Endometrial microvascular endothelial cells (primary cell): ENCODE data around the gene L3MBTL4.

GRCh38 chr18:3283413-3283884, 21.5 kb downstream of the MYL12B start:
- RAMPAGE, long total RNA = no peak

DNA sequence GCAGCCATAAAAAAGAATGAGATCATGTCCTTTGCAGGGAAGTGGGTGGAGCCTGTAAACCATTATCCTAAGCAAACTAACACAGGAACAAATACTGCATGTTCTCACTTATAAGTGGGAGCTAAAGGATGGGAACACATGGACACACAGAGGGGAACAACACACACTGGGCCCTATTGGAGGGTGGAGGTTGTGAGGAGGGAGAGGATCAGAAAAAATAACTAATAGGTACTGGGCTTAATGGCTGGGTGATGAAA, 78.9 kb downstream of the MYL12B start:
- RAMPAGE, long total RNA = no peak

DNA sequence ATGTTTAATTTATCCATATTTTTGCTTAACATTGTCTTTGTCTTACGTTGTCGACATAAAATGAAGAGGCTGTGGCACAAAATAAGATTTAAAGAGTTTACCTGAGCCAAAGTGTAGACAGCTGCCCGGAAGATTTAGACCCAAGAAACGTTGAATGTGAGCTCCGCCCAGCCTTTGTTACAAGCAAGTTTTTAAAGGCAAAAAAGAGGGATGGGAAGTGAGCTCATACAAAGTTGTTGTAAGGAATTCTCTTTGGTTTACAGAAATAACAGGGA, 66.8 kb upstream of the TGIF1 start:
- RAMPAGE, long total RNA = no peak

GRCh38 chr18:3594817-3595410, 144.9 kb downstream of the TGIF1 start:
- RAMPAGE, long total RNA = no peak

- RAMPAGE, long total RNA = no peak
These were observed 200.3 kb downstream of the TGIF1 start for GRCh38 chr18:3650218-3650672.

DNA sequence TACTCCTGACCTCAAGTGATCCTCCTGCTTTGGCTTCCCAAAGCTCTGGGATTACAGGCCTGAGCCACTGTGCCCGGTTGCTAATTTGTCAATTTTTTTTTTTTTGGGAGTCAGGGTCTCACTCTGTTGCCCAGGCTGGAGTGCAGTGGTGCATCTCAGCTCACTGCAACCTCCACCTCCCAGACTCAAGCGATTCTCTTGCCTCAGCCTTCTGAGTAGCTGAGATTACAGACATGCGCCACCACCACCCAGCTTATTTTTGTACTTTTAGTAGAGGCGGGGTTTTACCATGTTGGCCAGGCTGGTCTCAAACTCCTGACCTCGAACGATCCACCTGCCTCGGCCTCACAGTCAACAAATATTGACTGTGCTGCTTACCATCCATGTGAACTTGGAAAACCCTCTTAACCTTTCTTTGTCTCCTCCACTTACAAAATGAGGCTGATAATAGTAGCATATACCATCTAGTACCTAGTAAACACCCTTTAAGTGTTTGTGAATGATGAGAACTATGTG, 217.1 kb downstream of the TGIF1 start:
- RAMPAGE, long total RNA = no peak

GRCh38 chr18:4630430-4630629, 175.2 kb upstream of the DLGAP1 start:
- RAMPAGE, long total RNA = no peak

DNA sequence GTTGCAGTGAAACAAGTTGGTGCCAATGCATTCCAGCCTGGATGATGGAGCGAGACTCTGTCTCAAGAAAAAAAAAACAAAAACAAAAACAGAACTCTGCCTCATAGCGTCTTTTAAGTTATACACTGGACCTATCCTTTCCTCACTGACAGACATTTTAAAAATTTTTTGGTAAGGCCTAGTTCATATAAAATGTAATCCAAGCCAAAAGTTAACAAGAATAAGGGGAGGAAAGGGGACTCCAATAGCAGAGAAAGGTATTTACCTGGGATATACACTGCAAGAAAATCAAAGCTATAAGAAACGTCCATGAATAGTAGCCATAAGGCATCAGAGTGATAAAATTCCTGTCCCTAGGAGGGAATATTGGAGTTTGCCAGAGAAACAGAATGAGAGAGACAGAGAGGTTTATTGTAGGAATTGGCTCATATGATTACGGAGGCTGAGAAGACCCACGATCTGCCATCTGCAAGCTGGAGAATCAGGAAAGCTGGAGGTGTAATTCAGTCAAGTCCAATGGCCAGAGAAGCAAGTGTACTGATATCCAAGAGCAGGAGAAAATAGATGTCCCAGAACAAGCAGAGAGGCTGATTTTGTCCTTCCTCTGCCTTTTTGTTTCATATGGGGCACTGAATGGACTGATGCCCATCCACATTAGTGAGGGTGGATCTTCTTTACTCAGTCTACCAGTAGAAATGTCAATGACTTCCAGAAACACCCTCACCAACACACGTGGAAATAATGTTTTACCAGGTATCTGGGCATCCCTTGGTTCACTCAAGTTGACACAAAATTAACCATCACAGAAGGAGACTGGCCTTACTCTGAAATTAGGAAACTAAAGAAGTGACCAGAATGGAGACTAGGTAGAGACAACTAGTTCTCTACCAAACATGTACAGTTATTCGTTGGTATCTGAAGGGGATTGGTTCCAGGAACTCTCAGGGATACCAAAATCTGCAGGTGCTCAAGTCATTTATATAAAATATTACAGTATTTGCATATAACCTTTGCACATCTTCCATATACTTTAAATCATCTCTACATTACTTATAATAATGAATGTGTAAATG, 47.1 kb upstream of the AKAIN1 start:
- RAMPAGE, long total RNA = no peak

GRCh38 chr18:6145970-6146752, 250.8 kb upstream of the TMEM200C start:
- RAMPAGE, long total RNA = no peak

DNA sequence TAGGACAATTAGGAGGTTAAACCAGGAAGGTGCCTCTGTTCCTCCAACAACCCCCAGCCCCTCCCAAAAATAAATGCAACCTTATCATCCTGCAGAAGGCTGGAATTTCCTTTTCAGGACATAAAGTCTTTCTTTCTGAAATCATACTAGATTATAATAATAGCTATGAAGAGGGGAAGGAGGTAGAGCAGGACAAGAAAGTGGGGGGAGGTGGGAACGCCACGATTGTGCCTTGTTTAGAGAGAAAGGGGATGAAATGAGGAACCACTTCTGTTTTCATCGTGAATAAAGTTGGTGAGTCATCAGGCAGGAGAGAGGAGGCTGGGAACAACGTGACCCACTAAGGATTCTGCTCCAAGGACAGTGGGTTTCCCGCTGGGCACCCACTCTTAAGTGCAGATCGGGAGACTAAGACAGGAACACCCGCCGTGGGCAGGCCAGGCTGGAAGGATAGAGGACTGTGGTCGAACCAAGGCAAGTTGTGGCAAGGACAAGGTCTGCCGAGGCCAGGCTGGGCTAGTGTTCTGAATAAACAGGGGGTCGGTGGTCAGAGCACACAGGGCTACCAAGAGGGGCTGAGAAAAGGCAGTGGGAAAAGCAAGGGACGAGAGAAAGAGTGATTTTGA, 158.2 kb downstream of the L3MBTL4 start:
- RAMPAGE, long total RNA = no peak

DNA sequence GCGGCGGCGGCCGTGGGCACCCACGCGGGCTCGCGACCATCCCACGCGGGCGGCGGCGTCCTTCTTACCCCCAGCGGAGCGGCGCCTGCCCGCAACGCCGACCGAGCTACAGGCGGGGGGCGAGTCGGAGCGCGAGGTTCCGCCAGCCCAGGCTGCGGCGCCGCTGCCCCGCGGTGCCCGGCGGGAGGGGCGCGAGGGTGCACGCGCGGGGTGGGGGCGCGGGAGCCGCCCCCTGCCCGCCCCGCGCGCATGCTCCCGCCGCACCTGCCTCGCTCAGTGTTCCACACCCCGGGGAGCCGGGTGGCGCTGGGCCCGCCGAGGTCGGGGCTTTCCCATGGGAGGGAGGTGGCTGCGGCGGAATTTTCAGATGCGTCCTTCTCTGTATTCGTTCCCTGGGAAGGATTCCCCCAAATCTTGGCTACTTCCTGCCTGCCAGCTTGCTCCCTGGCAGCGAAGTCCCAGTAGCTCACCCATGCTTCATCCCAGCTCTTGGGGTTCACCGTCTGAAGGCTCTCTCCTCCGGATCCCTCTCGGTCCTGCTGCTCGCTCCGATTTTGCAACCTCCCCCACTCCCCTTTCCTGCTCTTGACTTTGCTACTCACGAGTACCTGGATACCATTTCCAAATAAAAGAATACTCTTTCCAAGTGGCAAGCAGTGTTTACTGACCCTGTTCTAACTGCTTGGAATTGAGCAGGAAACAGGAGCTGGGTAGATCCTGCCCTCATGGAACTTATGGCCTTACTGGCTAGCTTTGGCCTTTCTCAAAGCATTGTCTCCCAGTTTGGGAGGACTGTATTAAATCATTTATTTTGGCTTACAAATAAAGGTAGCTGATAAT, at the start of gene L3MBTL4:
L3MBTL4 (minus strand) TSS at position 179 of the 840 bp plus-strand sequence.
- RAMPAGE, long total RNA = no peak

- RAMPAGE, long total RNA = no peak
These were observed 42.5 kb downstream of the LRRC30 start for GRCh38 chr18:7273092-7274065.

DNA sequence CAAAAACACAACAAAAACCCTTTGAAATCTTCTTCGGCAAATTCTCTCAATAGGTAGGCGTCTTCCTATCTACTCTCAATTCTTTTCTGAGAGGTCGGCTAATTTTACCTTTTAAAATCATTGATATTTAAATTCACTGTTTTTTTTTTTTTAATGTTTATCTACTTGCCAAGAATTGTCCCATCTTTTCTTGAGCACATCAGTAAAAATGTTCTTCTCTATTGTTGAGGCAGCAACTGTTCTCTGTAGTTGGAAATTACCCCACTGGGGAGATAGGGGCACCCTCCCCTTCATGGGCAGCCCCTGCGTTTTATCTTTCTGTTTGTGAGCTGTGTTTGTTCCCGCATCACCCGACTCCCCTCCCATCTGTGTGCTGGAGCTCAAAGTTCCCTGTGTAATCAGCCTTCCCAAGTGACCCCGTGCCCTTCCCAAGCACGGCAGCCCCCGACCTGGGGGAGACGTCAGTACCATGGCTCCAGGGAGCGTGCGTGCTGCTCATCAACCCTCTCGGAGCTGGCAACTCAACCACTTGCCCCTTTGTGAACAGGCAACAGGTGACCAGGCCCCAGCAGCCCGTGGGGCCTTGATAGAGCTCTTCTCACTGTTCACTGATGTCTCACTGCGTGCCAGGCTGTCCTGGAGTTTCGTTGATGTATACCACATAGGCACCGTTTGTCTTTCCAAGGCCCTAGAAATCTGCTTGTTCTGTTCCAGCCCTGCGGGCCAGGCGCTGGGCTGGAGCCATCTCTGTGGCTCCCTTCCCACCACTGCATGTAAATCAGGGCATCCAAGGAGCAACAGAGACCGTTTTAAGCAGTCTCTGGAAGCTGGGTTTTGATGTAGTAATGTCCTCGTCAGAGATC, 107.3 kb upstream of the PTPRM start:
- RAMPAGE, long total RNA = no peak

- RAMPAGE, long total RNA = no peak
These were observed 236.9 kb downstream of the PTPRM start for GRCh38 chr18:7803947-7804455.

- RAMPAGE, long total RNA = no peak
These were observed 305.4 kb downstream of the PTPRM start for GRCh38 chr18:7872487-7872879.

DNA sequence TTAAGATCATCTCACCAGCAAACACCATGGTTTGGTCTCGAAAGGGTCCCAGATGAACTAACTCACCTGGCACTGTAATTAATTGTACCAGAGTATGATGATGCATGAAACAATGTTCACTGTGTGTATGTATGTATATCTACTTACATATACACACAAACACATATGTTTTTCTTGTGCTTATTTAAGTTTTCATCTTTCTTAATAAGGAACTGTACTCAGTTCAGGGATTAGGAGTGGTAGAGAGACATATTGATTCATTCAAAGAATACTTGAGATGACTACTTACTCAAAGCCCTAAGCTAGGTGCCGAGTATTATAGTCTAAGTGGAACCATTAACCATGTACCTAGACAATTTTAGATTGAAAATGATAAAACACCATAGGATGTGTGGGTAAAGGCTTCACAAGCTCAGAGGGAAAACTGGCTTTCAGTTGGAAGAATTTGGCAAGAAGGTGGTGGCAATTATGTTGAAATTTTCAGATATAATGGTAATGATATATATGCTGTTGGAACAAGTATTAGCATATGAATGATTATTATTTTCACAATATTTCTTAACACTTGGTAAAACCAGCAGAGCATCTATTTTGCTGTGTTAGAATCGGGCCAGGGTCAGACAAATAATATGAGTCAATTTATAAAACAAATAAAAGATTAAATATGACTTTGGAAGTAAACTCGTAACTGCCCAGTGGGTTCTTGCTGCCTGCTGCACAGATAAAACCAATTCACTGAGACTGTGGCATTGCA, 436.3 kb upstream of the RAB12 start:
- RAMPAGE, long total RNA = no peak

- RAMPAGE, long total RNA = no peak
These were observed 4.4 kb downstream of the RAB12 start for GRCh38 chr18:8613559-8614157.

- RAMPAGE, long total RNA = no peak
These were observed 12.9 kb downstream of the MTCL1 start for GRCh38 chr18:8718164-8718775.

DNA sequence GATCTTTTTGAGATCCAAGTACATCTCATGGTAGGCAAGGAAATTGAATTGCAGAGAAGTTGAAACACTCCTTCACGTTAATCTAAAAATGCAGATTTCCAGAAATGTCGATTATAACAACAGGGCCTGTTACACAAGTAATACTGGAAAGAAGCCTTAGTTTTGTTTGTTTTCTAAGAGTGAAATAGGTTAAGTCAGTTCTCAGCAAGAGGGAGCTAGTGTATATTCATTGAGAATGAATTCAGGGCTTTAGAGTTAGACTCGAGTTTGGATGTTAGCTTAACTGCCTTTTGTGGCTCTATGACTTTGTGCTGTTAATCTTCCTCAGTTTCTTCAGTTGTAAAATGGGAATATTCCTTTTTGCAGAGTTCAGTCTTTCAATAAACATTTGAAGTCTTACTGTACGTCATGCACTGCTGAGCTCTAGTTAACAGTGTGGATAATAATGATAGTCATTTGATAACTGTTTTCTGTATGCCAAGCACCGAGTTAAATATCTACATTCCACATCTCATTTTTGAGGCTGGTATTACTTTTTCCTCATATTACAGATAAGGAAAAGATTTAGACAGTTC, 992 bp downstream of the NDUFV2 start:
- RAMPAGE, long total RNA = no peak

DNA sequence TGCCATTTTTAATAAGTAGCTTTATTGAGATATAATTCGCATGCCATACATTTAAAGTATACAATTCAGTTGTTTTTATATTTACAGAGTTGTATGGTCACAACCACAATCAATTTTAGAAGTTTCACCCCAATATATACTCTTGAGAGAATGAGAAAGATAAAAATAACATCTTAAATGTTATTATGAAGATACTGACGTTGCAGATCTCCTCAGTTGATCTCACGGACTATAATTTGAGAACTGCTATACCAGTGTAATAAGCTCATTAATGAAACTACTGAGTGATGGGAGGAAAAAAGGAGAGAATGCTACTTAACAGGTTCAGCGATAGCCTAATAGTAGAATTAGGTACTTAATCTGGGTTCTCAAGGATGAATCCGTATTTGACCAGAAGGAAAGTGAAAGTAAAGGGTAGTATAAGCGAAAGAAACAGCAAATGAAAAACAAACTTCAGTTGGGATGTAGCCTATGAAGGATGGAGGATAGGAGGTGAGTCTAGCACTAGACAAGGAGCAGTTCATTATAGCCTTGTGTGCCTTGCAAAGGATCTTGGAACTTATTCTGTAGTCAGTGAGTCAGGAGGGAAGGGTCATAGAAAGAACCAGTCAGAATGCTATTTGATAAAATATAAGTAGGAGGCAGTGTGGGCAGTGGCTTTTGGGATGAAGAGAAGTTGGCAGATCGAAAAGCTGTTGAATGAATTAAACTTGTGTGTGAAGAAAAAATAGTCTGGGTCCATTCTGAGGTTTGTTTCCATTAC, 48.3 kb downstream of the ANKRD12 start:
- RAMPAGE, long total RNA = no peak